Upper lobe of left lung (tissue), 5 donors: Measurements from ENCODE around the genes ARSJ and NDST3.

GRCh38 chr4:110479879-110480541 is 4.1 kb downstream of the ENPEP start:
- PRO-cap, 2 experiments, result no peak in any of the 2 experiments
- RAMPAGE, long total RNA, 4 experiments, result no peak in any of the 4 experiments

DNA sequence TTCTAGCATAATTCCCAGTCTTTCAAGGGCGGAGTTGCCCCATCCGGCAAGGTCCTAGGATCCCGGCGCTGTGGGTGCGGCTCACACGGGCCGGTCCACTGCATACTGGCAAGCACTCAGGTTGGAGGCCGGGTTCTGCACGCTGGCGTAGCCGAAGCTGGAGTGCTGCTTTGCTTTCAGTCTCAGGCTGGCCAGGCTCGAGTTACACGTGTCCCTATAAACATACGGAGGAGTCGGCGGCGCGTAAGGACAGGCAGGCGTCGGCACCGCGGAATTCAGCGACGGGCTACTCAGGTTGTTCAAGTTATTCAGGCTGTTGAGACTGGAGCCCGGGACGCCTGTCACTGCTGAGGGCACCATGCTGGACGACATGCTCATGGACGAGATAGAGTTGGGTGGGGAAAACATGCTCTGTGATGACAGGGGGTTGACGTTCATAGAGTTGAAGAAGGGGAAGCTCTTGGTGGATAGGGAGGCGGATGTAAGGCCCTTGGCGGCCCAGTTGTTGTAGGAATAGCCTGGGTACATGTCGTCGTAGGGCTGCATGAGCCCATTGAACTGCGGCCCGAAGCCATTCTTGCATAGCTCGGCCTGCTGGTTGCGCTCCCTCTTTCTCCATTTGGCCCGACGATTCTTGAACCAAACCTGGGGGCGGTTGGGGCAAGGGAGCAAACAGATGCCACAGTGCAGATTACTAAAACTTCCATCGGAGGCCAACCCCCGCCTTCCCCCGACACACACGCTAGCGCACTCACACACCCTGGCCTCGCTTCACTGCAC is 4.6 kb downstream of the PITX2 start:
- PRO-cap, 2 experiments, result peak in 1 of 2 experiments; most common plus-strand start position 227 of the sequence (in 1); most common minus-strand start position 189 of the sequence (in 1)
- RAMPAGE, long total RNA, 4 experiments, result no peak in any of the 4 experiments

DNA sequence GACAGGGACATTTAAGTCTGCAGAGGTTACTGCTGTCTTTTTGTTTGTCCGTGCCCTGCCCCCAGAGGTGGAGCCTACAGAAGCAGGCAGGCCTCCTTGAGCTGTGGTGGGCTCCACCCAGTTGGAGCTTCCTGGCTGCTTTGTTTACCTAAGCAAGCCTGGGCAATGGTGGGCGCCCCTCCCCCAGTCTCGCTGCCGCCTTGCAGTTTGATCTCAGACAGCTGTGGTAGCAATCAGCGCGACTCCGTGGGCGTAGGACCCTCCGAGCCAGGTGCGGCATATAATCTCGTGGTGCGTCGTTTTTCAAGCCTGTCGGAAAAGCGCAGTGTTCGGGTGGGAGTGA is 253.3 kb upstream of the PITX2 start:
- PRO-cap, 2 experiments, result no peak in any of the 2 experiments
- RAMPAGE, long total RNA, 4 experiments, result no peak in any of the 4 experiments

- PRO-cap, 2 experiments, result no peak in any of the 2 experiments
- RAMPAGE, long total RNA, 4 experiments, result no peak in any of the 4 experiments
Observed at GRCh38 chr4:111336659-111337029, 713.8 kb upstream of the PITX2 start.

- PRO-cap, 2 experiments, result no peak in any of the 2 experiments
- RAMPAGE, long total RNA, 4 experiments, result no peak in any of the 4 experiments
Observed at GRCh38 chr4:111337187-111337657, 714.3 kb upstream of the PITX2 start.

DNA sequence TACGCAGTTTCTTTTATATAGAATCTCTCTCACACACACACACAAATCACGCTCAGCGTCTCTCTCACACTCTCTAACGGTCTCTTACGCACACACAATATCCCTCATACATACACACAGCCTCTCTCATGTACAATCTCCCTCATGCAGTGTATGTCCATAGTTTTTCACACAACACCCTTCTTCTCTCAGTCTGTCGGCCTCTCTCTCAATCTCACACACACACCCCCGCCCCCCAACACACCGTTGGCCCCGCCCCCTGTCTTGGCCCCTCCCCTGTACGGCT is 225 bp upstream of the FAM241A start:
- PRO-cap, 2 experiments, result peak in 2 of 2 experiments; most common minus-strand start position 220 of the sequence (in 1)
- RAMPAGE, long total RNA, 4 experiments, result no peak in any of the 4 experiments

GRCh38 chr4:112279514-112279938 is 6.2 kb downstream of the TIFA start:
- PRO-cap, 2 experiments, result no peak in any of the 2 experiments
- RAMPAGE, long total RNA, 4 experiments, result no peak in any of the 4 experiments

- PRO-cap, 2 experiments, result no peak in any of the 2 experiments
- RAMPAGE, long total RNA, 4 experiments, result no peak in any of the 4 experiments
Observed at GRCh38 chr4:112646985-112647584, 10.1 kb downstream of the LARP7 start.

- PRO-cap, 2 experiments, result no peak in any of the 2 experiments
- RAMPAGE, long total RNA, 4 experiments, result no peak in any of the 4 experiments
Observed at GRCh38 chr4:112980923-112981233, 68.6 kb upstream of the ANK2 start.

- PRO-cap, 2 experiments, result no peak in any of the 2 experiments
- RAMPAGE, long total RNA, 4 experiments, result no peak in any of the 4 experiments
Observed at GRCh38 chr4:113180008-113180527, 130.6 kb downstream of the ANK2 start.

DNA sequence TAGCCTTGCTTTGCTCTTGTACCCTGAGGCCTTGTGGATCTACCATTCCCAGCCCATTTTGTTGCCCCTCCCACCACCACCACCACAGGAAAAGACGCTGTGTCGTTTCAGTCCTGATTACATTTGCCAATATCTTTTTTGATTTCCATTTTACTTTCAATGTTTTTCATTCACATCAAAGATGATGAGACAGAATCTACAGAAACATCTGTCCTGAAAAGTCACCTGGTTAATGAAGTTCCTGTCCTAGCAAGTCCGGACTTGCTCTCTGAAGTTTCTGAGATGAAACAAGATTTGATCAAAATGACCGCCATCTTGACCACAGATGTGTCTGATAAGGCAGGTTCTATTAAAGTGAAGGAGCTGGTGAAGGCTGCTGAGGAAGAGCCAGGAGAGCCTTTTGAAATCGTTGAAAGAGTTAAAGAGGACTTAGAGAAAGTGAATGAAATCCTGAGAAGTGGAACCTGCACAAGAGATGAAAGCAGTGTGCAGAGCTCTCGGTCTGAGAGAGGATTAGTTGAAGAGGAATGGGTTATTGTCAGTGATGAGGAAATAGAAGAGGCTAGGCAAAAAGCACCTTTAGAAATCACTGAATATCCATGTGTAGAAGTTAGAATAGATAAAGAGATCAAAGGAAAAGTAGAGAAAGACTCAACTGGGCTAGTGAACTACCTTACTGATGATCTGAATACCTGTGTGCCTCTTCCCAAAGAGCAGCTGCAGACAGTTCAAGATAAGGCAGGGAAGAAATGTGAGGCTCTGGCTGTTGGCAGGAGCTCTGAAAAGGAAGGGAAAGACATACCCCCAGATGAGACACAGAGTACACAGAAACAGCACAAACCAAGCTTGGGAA is 303.6 kb downstream of the ANK2 start:
- PRO-cap, 2 experiments, result no peak in any of the 2 experiments
- RAMPAGE, long total RNA, 4 experiments, result no peak in any of the 4 experiments

DNA sequence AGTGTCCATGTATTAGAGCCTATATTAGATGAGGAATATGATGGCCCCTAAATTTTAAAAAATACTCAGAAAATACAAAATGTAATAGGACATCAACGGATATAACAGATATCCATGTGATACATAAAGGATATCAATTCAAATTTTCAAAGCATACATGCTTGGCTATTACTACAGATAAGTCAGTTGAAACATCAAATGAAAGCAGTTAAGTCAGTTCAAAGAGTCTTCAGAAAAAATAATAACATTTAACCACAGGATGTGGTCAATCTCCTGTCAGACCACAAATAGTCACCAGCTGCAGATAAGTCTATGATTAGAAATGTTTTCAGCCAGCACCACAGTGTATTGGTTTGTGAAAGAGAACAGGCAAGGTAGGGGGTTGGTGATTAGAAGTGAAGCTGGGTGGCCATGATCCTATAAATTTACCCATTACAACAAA is 196.7 kb downstream of the CAMK2D start:
- PRO-cap, 2 experiments, result no peak in any of the 2 experiments
- RAMPAGE, long total RNA, 4 experiments, result no peak in any of the 4 experiments

GRCh38 chr4:113759888-113760814 is 1.4 kb downstream of the CAMK2D start:
- PRO-cap, 2 experiments, result peak in 2 of 2 experiments; most common plus-strand start chr4:113760547 (in 2); most common minus-strand start chr4:113760235 (in 2)
- RAMPAGE, long total RNA, 4 experiments, result no peak in any of the 4 experiments

DNA sequence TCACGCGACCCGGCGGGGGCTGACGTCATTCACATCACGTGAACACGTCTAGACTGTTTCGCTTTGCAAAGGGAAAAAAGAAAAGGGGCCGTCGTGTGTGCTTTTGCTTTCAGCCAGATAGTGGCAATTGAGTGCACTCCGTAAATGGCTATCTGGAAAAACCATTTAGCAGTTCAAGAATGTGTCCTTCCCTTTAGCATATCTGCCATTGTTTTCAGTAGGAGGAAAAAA is 1.1 kb upstream of the CAMK2D start:
- PRO-cap, 2 experiments, result peak in 2 of 2 experiments; most common plus-strand start position 66 of the sequence (in 2)
- RAMPAGE, long total RNA, 4 experiments, result no peak in any of the 4 experiments

- PRO-cap, 2 experiments, result peak in 2 of 2 experiments; most common plus-strand start chr4:113979248 (in 2); most common minus-strand start chr4:113979058 (in 1)
- RAMPAGE, long total RNA, 4 experiments, result no peak in any of the 4 experiments
Observed at GRCh38 chr4:113978542-113979361, 695 bp downstream of the ARSJ start.

DNA sequence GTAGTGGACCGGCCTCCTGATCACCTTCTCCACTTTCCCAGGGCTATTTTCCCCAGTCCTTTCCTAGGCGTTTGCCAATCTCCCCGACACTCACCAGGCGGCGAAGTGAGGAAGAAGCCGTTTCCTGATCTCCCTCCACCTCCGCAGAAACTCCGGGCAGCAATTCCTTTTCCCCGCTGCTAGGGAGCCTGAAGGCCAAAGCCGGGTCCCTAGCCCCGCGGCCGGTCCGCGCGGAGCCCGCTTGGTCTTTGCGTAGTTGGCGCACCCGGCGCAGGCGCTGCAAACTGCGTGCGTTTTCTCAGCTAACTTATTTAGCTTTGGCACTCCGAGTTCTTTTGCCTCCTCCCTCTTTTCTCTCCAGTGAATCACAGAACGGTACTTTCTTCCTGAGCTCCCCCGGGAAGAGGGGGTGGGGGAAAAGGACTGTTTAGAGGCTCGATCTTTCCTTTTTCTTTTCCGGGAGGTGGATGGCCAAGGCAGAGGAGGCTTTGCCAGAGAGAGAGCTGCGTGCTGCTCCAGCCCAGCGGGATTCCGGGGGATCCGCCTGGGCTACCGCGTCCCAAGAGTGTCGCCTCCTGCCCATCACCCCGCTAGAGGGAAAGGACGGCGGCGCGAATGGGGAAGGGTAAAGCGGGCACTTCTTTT is at the start of gene ARSJ:
TSS of gene ARSJ (minus strand) at position 286 of the 645 bp plus-strand sequence.
- PRO-cap, 2 experiments, result peak in 2 of 2 experiments; most common plus-strand start position 198 of the sequence (in 1); most common minus-strand start position 250 of the sequence (in 1)
- RAMPAGE, long total RNA, 4 experiments, result start-site peak on the minus strand in 3 of 4 experiments, centred at positions 264 to 284 of the sequence, 28 to 65 reads per replicate

DNA sequence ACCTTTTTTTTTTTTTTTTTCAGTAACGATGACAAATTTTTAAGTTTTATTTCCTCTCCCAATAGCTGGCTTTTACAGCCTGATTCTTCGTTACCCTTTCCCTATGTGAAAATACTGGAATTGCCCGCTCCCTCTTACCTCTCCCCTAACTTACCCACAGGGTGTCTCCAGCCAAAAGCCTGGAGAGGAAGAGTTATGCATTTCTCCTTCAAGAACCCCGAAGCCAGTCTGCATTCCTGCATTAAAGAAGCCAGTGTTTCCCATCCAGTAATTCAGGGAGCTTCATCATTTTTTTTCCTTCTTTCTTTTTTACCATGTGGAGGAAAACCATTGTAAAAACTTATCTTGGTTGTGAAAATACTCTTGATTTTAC is 749 bp upstream of the ARSJ start:
- PRO-cap, 2 experiments, result no peak in any of the 2 experiments
- RAMPAGE, long total RNA, 4 experiments, result no peak in any of the 4 experiments

DNA sequence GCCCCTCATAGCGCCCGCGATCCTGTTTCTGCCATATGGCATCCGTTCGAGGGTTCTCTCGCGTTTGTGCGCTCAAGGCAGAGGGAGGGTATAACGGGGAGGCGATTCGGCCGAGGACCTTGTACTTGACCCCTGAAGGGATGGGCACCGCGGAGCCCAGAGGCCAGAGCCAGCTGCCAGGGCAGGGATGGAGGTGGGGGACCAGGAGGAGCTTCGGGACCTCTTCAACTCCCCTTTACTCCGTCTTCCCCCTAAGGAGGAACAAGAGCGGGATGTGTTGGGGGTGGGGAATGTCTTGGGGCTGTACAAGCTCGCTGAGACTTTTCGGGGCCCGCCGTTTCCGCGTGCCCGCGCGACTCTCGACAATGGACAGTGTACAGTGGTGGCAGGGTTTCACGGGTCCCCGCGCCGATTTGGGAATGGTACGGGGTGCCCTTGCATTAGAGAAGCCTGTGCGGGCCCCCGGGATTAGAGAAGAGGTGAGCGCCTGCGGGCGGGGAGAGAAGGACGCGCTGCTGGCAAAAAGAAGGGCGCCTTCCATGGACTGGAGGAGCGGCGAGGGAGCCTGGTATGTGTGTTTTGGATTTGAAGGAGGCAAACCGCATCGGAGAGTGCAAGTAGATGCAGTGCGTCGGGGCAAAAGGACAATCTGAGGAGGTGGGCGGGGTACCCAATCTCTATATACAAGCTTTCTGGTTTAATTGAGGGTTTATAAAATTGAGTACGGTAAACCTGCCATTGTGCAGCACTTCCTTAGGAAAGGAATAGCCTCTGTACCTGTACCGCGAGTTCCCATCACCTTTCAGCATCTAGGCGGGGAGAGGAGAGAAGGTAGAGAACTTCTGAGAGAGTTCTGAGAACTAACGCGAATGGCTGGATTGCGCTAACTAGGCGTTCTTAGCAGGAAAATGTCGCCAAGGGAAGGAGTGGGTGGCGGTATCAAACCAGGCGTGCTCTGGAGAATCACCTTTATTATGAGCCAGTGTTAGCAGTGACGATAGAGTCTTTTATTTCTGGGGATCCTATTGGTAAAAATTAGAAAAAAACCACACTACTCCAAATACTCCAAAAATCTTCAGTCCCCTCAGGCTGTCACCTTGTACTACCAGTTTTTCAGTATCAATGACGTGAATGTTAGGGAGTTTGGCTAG is 987 bp downstream of the UGT8 start:
- PRO-cap, 2 experiments, result no peak in any of the 2 experiments
- RAMPAGE, long total RNA, 4 experiments, result no peak in any of the 4 experiments

- PRO-cap, 2 experiments, result no peak in any of the 2 experiments
- RAMPAGE, long total RNA, 4 experiments, result no peak in any of the 4 experiments
Observed at GRCh38 chr4:115178742-115179293, 65.4 kb upstream of the NDST4 start.

DNA sequence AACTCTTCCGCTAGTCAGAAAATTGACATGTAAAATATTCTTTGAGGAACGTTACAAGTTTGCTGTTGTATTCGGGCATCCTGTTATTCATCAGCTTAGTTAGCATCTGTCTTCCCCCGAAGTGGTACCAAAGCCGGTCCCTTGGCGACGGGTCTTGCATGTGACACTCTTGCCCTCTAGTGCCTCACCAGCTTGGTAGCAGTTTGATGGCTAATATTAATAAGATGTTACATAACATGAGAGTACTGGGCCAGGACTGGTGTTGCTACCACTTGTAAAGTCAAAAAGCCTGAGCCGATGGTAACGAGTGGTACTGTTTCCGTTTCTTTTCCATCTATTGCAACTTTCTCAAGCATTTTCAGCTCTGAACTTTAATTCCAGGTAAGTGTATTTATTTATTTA is at the start of gene NDST3:
TSS of gene NDST3 (plus strand) at position 275 of the 402 bp plus-strand sequence.
- PRO-cap, 2 experiments, result no peak in any of the 2 experiments
- RAMPAGE, long total RNA, 4 experiments, result no peak in any of the 4 experiments